Rectum (tissue), 1 donor: ENCODE measurements around a stretch of chr14.

GRCh38 chr14:94079769-94080076 lies 1.3 kb downstream of the DDX24 start:
- PRO-cap: no peak

DNA sequence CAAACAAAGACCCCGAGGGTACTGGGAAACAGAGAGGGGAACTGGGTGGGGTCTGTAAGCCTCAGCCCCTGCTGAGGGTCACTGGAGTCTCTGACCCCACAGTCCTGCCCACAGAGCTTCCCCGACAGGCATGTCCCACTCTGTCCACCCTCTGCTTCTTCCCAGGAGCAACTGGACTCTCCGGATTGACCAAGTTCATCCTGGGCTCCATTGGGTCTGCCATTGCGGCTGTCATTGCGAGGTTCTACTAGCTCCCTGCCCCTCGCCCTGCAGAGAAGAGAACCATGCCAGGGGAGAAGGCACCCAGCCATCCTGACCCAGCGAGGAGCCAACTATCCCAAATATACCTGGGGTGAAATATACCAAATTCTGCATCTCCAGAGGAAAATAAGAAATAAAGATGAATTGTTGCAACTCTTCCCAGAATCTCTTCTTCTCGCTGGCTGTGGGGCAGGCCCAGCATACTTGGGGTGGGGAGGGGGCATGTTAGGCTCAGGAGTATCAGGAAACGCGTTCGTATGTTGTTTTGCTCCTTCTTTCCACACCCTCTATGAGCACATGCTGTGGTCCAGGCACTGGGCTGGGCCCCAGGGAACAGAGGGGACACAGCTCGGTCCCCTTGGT lies 13.0 kb downstream of the IFI27L2 start:
- PRO-cap: no peak

DNA sequence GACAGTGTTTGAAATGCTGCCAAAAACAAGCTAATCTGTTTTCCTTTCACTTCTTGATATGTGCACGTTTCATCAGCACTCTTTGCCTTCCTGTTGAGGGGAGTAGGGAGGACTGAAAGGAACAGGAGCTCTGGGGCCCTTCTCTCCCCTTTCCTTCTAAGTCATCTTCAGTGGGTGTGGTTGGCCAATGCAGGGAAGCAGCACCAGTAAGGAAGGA lies 12.1 kb upstream of the PPP4R4 start:
- PRO-cap: no peak

- PRO-cap: no peak
Observed at GRCh38 chr14:94288516-94289384, 4.3 kb downstream of the SERPINA10 start.

DNA sequence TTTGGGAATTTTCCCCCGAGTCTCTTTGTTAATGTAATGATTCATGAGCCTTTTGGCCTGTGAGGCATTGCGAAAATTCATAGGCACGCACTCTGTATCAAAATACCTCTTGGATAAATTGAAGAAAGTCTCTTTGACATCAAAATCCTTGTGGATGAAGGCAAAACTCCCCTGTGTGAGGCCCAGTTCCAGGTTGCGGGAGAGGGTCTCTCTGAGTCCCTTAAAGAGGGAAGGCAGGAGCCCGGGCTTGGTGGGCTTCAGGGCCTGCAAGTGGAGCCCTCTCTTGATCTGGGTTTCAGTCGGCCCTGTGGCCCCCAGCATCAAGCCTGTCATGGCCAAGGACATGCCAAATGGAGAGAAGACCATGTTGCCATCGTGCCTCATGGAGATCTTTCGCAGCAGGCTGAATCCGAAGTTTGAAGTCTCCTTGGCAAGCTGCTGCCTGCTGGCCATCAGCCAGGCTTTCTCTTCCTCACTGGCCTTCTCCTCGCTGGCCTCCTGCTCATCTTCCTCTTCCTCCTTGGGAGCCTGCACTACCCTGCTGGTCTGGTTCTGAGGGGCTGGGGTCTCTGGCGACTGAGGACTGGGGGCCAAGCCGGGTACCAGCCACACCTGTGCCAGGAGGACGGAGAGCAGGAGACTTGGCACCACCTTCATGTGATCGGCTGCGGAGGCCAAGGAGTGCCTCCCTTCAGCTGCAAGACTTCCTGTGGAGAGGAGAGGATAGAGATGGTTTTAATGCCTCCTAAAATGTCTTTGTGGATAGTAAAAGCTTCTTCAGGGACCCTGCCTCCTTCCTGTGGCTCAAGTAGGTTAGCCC lies 2.9 kb downstream of the SERPINA10 start:
- PRO-cap: no peak

DNA sequence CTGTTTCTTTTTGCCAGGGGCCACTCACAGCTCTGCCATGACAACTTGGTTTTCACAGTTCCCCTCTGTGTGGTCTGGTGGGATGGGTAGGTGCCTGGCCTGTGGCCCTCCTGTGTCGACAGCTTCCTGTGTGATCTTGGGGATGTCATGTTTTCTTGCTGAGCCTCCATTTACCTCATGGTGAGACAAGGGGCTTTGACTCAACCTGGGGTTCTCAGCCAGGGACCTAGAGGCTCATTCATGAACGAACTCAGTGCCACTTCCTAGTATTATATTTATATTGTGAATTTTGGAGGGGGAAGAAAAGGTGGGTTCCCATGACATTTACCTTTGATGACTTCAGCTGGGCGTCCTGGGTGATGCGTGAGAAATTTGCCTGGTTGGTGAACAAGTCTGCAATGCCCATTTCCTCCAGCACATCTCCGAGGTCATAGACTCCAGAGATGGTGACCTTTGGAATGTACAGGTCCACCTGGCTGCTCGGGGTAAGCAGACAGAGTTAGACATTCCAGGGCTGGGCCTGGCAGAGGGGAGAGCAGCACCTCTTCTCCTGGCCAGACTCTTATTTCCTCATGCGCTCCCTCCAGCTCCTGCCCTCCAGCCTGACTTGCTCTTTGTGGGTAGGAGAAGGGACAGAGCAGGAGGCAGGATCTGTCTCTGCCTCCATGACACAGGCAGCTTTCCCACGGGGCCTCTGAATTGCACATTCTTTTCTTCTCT lies 12.8 kb upstream of the SERPINA10 start:
- PRO-cap: no peak

- PRO-cap: unidirectional peak, minus-strand start at chr14:94353984
Observed at GRCh38 chr14:94353739-94354055, 30.6 kb upstream of the SERPINA6 start.

GRCh38 chr14:94380534-94381398 lies 7.6 kb downstream of the SERPINA1 start:
- PRO-cap: no peak

DNA sequence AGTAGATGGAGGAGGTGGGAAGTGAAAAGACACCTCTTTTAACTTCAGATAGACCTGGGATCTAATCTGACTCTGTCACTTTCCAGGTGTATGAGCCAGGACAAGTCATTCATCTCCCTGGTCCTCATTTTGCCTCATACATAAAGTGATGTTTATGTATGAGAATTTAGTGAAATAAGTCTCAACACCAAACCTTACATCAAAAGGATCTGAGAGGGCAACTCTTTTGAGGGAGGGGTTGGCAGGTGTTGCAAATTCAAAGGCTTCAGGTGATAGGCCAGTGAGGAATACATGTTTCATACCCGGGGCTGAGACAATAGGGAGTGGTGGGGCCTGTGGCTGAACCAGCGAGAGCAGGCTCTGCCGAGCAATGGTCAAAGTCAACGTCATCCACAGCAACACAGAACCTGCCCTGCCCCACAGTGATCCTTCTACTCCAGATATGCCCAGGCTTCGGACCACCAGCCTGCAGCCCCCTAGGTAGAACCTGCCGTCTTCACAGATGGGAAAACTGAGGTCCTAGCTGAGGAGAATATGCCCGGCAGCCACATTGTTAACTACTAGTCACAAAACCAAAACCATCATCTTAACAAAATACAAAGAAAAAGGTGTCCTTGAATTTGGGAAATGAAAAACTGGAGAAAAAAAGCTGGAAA lies 4.1 kb downstream of the SERPINA1 start:
- PRO-cap: no peak

GRCh38 chr14:94441424-94441823 lies 11.2 kb downstream of the SERPINA11 start:
- PRO-cap: no peak

DNA sequence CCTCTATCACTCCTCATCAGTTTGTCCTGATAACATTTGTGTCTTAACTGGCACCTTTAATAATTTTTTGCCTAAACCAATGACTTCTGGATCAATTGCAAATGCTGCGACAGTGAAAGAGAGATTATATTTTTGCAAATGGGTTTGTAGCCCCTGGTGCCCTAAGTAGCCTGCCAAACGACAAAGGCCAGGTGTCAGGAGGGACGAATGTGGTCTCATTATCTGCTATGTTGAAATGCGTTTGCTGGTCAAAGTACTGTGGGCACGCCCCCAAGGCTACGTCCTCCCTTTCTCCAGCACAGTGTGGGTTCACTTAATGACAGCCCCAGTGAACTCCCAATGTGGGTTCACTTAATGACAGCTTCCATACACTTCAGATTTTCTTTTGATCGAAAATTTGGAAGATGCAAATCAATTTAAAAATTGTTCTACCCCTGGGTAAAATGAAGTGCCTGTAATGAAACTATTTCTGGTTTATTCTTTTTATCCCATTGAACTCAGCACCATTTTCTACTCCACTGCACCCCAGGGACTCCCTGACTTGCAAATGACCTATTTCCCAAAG lies 1.5 kb downstream of the SERPINA11 start:
- PRO-cap: no peak

DNA sequence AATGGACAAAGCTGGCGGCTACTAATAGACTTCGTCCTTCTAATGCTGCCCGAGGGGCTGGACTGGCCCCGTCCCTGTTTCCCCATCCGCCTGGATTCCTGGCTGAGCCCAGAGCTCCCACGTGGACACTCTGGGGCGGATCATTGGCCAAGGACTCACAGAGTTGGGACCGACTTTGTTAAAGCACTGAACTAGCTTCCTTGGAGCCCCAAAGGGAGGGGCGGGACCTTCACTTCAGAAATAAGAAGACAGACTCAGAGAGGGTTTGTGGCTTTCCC lies 10.6 kb upstream of the SERPINA9 start:
- PRO-cap: no peak

DNA sequence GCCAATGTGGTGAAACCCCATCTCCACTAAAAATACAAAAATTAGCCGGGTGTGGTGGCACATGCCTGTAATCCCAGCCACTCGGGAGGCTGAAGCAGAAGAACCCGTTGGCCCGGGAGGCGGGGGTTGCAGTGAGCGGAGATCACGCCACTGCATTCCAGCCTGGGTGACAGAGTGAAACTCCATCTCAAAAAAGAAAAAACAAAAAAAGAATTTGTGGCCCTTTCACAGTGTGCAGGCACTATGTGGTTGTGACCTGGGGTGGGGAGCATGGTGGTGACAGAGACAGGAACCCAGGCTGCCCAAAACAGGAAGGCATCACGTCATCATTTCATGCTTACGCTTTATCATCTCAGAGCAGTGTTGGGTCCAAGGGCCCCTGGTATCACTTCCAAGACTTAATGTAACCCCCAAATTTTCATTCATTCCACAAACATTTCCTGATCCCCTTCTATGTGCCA lies 175.7 kb upstream of the GSC start:
- PRO-cap: no peak

- PRO-cap: no peak
Observed at GRCh38 chr14:95008885-95009084, 148.5 kb downstream of the DICER1 start.

DNA sequence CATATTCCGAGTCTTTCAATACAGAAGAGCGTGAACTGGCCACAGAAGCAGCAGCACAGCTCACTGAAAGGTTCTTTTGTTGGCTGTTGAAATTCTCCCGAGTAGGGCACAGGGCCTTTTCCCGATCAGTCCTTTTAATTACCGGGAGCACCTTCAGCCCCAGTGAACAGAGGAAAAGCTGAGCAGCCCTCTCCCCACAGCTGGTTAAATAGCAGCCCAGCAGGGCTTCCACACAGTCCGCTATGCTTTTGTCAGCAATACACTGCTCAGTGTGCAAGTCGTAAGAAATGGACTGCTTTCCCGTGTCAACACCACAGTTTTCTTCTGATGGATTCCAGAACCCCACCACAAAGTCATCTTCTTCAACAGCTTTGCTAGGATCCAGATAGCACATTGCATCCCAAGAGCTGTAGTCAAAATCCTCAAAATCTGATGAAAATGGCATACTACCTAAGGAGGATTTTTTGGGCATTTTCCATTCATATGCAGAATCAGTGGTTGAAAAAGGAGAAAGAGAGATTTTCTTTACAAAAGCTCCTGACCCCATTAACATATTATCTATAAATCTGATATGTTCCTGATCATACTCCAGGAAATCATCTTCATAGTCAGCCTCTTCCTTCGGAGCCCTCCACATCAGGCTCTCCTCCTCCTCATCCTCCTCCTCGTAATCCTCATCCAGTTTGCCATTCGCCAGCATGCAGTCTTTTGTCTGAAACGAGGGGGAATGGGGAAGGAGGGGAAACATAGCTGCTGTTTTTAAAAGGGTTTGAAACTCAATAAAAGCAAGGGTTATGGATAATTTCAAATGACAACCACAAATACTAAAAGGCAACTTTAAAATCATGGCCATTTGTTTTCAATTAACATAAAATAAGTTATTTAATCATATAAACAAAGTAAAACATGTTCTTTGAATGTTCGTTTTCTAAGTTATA lies 61.1 kb downstream of the DICER1 start:
- PRO-cap: no peak

DNA sequence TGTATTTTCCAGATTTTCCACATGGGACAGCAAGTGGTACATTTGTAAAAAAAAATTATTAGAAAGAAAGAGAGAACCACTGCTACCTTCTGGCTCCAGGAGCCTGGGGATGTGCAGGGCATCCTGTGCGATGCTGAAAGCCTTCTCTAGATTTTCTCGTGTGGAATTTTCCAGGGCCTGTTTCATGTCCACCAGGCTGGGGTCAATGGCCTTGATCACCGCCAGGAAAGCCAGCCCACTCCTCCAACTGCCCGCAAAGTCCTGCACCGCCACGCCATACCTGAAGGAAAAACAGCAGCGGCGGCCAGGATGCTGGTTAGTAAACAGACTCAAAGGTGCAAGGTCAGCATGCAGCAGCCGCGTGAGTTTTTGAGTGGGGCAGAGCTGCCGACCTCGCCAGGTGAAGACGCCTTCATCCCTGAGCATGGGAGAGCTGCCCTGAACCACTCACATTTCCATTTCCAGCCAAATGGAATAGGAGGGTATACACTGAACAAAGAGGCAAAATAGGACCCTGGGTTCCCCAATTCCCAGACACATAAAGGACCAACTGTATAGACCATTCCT lies 53.4 kb upstream of the DICER1 start:
- PRO-cap: no peak

- PRO-cap: no peak
Observed at GRCh38 chr14:95217204-95217859, 60.0 kb upstream of the DICER1 start.

DNA sequence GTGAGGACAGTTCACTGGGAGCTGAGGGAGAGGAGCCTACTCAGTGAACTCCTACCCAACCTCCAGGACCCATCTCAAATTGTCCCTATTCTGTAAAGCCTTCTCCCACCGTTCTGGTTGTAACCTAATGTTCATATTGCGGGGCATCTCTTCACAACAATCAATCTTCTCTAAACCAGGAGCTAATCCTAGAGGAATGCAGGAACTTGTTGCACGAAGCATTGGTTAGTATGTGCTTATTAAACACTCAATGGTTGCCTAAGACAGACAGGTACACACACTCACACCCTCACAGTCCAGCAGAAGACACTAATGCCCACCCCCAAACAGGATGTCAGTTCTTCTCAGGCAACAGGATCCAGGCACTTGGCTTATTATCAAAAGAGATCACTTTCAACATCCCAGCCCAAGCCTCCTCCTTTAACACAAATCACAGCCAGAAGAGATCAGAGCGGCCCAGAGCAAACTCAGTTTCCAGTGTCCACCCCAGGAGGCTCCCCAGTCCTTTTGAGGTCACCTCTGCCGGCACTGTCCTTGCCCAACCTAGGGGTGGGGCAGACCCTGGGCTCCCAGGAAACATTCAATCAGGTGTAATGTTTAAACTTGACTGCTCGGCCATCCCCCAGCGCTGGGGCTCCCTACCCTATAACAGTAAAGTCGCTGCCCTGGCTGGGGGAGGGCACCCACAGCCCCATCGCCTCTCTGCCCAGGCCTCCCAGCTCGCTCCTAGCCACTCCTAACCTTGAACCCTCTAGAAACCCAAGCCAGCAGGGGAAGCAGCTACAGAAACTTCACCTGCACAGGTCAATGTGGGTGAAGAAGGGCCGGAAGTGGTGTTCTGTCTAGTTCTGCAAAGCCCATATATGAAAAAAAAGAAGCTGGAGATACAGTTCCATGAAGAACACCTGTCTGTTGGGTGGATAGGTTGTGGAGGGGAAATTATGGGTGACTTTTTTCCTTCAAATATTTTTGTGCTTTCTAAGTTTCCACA lies 1.5 kb downstream of the CLMN start:
- PRO-cap: unidirectional peak, plus-strand start at position 439 of the sequence; bidirectional peak, plus-strand start at position 600 of the sequence, minus-strand start at position 509 of the sequence

DNA sequence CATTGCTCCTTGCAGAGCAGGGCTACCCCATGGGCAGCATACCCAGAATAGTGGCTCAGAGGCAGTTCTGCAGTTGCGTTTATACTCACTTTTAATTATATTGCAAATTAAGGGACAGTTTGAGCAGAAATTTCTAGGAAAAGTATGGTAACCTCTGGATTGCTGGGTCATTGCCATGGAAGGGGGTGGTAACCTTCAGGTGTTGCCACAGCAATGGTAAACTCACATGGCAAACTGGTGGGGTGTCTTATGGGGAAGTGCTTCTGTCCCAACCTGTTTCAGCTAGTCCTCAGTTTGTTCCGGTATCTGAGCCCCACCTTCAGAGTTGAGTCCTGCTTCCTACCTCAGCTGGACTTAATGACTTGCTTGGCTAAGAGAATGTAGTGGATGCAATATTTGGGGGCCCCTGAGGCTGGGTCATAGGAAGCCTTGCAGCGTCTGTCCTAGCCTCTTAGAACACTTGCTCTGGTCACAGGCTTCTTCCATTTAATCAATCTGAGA lies 7.3 kb upstream of the CLMN start:
- PRO-cap: no peak

DNA sequence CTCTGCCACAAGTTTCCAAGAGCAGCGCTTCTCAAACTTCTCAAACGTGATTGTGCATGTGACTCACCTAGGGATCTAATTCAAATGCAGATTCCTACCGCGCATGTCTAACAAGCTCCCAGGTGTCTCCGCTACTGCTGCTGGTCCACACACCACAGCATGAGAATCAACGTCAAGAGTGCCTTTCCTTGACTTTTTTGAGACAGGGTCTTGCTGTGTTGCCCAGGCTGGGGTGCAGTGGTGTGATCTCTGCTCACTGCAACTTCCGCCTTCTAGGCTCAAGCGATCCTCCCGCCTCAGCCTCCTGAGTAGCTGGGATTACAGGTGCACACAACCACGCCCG lies 22.5 kb downstream of the GLRX5 start:
- PRO-cap: no peak